Measurements from ENCODE around the gene PMFBP1.

- PRO-cap: no peak
These were observed 10.2 kb downstream of the ATXN1L start for GRCh38 chr16:71855787-71856629.

DNA sequence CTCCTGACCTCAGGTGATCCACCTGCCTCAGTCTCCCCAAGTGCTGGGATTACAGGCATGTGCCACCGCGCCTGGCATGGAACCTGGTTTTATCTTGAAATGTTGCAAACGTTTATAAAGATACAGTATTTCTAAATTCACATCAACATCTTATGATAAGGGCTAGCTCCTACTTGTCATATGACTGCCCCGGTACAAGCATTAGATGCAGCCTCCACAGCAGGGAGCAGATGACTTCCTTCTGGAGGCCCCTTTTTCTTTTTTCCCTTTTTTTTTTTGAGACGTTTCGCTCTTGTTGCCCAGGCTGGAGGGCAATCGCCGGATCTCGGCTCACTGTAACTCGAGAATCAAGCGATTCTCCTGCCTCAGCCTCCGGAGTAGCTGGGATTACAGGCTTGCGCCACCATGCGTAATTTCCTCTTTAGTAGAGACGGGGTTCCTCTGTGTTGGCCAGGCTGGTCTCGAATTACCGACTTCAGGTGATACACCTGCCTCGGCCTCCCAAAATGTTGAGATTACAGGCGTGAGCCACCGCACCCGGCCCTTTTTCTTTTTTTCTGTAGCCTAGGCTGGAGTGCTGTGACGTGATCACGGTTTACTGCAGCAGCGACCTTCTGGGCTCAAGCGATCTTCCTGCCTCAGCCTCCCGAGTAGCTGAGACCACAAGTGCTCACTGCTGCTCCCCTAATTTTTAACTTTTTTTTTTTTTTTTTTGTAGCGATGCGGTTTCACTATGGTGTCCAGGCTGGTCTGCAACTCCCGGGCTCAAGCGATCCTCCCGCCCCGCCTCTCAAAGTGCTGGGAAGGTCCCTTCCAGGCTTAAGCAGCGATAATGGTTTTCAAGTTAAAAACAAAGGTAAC lies 1.1 kb upstream of the IST1 start:
- PRO-cap: unidirectional peak, plus-strand start at position 418 of the sequence

GRCh38 chr16:71999534-72000105 lies 582 bp downstream of the PKD1L3 start:
- PRO-cap: no peak

GRCh38 chr16:72064419-72064761 lies 1.4 kb downstream of the HPR start:
- PRO-cap: no peak

DNA sequence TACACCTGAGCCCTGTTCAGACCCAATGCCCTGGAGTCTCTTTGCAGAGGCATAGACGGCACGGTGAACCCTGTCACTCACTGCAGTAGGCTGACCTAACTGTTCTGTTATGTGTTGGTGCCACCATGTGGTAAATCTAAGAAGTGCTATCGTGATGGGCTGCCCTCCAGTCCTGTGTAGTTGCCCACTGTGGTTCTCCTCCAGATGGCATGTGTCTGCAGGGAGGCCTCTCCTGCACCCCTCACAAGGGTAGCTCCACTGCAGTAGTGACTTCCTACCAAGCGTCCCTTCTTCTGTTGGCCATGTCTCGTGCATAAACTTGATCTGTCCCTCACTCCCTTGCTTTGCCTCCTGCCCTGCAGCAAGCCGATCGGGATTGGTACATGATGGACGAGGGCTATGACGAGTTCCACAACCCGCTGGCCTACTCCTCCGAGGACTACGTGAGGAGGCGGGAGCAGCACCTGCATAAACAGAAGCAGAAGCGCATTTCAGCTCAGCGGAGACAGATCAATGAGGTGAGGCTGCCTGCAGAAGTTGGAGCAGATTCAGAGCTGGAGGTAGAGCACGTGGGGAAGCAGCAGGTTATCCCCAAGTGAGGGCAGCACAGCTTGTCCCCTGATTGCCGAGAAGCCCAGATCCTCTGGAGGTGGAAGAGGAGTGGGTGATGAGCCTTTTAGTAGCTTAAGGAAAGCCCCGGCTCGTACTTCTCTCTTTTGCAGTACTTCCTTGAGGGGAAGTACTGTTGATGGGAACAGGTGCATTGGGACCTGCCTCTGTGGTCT lies 5.9 kb downstream of the DHX38 start:
- PRO-cap: no peak

DNA sequence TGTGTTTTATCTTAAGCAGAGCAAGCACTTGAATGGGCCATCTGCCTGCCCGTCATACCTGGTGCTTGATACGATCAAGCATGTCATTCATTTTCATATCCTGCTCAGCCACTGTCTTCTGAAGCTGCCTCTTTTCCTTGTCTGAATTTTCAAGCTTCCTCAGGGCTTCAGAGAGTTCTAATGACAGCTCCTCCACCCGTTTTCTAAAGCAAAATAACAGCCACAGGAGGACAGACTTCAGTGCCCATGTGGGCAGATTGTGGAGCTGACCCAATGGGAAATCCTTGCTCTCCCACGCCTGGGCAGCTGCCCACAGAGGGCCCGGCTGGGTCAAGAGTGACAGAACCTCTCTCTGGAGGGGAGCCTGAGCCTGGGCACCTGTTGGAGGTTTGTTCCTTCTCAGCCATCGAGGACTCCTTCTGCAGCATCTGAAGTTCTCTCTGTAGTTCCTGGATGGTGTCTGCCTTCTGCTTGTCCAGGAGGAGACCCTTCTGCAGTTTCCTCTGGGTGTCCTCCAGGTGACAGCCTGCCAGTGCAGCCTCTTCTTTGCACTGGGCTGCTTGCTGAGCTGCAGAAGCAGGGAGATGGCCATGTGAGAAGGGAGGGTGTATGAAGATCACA lies 36.6 kb downstream of the DHX38 start:
- PRO-cap: no peak

DNA sequence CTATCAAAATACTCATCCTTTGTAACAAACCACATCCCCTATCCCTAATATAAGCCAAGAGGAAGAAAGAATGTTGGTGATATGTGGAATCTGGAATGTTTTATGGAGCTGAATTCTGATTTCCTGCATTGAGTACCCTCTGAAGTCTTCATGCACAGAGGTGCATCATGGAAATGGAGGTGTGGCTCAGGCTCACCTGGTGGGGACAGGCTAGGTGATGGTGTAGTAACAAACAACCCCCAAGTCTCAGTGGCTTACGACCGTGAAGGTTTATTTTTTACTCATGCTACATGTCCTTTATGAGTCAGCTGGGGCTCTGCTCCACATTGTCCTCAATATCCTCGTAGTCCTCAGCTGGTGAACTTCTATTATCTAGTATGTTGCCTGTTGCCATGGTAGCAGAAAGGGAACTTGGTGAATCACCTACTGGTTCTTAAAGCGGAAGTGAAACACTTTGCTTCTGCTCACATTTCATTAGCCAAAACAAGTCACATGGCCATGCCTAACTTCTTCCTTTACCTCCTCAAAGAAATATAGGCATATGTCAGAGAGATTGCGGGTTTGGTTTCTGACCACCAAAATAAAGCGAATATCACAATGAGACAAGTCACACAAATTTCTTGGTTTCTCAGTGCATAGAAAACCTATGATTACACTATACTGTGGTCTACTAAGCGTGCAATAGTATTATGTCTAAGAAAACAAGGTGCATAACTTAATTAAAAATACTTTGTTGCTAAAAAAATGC lies at the start of gene PMFBP1:
TSS of gene PMFBP1 (minus strand) at position 75 of the 748 bp plus-strand sequence.
- PRO-cap: no peak

- PRO-cap: no peak
These were observed 261.2 kb downstream of the ZFHX3 start for GRCh38 chr16:72786550-72787387.

GRCh38 chr16:72811185-72811864 lies 236.6 kb downstream of the ZFHX3 start:
- PRO-cap: no peak

DNA sequence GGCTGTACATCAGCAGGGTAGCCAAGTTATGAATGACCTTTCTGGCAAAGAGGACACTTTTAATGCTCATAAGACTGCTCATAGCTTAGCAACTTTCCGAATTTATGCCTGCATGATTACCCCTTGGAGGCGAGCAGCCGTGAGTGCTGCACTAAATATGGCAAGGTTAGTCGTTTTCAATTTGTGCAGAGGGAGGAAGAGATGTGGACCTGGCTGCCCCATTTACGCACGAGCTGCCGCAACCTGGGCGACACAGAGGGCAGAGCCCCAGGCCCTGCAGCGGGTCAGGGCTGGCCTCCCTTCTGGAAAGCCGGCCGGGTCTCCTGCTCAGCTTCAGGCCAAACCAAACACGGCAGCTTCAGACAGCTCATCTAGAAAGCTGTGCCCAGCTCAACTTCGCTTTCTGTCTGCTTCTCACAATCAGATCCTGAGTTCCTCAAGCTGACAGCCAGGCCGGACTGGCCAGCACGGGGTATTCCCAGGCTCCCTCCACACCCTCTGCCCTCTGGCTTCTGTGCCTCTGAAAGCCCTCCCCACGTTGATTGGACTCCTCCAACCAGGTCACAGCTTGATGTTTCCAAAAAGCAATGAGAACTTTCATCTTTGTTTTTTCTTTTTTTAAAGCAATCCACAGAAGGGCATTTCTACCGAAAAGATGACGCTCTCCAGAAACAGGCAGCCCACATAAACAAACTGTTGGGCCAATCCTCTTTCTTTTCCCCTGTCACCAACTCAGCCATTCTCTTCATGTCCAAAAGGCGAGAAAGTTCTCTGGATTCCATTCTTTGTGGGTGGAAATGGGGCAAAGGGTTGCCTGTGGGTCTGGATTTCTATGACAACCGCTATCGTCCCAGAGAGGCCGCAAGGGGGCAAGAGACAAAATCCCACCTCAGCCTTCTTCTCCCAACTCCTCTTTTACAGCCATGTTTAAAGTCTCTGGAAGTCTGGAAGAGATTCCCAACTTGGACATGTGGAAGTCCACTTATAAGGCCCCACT lies 189.1 kb downstream of the ZFHX3 start:
- PRO-cap: no peak

DNA sequence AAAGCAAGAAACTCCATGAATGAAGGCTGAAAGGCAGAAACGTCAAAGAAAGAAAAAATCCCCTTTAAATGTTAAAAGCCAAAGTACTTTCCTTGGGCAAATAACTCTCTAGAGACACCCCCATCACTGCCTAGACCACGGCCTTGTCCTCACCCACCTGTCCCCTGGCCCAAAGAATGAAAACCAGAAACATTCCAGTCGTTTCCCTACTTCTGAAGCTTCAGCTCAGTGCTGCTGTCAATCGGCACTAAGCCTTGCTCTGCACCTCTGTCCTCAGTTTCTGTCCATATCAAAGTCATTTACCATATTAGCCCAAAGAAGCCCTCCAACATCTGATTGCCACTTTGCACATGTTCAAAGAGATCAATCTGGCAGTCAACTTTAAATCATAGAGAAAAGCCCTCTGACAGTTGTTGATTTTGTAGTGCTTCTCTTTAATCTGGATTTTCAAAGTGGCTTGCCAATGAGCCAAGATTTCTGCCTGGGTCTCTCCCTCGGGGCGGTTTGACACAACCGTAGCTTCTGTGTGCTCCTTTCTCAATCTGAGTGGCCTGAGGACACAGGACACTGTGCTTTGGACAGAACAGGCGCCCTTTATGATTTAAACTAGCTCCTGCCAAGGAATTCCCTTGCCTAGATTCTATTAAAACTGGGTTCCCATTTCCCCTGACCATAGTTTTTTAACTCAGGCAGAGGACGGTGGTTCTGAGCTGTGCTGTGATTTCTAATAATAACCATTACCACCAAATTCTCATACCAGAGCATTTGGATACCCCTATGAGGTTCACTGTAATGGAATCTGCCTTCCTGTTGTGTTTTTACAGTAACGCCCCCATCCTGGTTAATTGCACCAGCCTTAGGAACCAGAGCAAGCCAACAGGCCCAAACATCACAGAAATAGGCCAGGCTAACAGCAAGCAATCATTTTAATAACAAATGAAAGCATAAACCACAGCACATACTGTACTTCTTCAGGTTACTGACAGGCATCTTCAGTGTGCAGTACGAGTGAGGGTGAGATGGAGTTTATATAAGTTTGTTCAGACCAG lies 4.1 kb downstream of the ZFHX3 start:
- PRO-cap: no peak

DNA sequence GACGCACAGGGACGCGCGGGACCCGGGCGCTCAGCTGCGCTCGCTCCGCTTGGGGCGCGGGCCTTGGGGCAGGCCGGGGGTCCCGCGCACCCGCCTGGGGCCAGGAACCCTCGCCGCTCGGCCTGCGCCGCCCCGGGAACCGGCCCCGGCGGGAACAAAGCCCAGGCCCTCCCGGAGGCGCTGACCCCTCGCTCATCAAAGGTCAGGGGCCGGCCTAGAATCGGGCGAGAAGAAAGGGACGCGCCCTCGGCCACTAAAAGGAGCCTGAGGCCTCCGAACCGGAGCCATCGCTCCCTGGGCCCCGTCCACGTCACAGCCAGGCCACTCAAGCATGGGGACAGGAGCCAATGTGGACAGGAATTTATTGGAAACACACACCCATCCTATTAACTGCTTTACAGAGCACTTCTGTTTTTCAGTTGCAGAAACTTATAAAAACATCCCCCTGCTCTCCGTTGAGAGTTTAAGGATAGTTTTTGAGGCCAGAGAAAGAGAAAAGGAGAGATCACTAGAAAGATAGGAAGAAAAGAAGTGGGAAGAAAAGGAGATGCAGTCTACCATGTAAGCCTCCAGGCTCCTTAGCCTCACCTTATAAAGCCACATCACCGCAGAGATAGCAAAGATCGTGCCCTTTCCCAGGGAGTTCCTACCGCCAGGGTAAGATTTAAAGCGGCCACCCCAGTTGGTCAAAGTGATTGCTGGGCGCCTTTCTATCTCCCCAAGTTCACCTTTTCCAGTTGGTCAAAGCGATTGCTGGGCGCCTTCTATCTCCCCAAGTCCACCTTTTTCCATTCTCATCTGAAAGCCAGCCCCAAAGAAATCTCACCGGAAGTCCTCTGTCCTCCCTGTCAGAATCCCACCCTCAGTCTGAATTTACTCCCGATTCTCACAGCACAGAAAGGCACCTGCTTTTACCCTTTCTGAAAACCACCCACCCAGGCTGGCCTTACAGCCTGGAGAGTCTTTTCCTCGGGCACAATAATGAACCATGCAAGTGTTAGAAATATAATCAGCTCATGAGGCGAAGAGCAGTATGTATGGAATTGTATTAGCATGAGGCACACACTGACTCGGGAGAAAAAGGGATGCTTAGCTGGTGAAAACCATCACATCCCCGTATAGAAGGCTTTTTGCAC lies 797 bp upstream of the ZFHX3 start:
- PRO-cap: bidirectional peak, plus-strand start at position 227 of the sequence, minus-strand start at position 314 of the sequence; unidirectional peak, minus-strand start at position 586 of the sequence

GRCh38 chr16:73054974-73055402 lies 7.1 kb upstream of the ZFHX3 start:
- PRO-cap: no peak

- PRO-cap: unidirectional peak, plus-strand start at chr16:73068746
These were observed 20.8 kb upstream of the ZFHX3 start for GRCh38 chr16:73068418-73069471.

GRCh38 chr16:73785407-73785648 lies 511.3 kb upstream of the PSMD7 start:
- PRO-cap: no peak

- PRO-cap: no peak
These were observed 14.9 kb downstream of the GLG1 start for GRCh38 chr16:74591906-74592491.

GRCh38 chr16:74621995-74622797 lies 15.3 kb upstream of the GLG1 start:
- PRO-cap: no peak

GRCh38 chr16:74635379-74635814 lies 28.5 kb upstream of the GLG1 start:
- PRO-cap: no peak

- PRO-cap: no peak
These were observed 29.1 kb downstream of the RFWD3 start for GRCh38 chr16:74637385-74638123.

DNA sequence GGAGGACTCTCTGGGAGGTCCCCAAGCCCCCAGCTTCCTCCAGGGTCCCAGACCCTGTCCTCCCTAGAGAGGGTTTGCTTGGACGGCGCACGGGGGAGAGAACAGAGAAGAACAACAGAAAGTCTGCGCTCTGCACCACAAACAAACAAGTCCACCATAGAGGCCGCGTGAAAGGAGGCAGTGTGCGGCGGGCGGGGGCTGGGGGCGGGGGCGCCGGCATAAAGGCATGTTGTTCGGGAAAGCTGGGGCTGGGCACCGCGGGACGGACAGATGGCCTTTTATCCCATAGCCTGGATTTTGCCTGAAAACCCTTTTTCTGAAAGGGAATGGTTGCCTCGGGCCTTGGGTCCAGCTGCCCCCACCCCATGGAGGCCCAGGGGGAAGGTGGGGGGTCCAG lies 26.0 kb downstream of the FA2H start:
- PRO-cap: no peak